HT1080 (cell line): ENCODE results near the genes REP15 and DDX11.

DNA sequence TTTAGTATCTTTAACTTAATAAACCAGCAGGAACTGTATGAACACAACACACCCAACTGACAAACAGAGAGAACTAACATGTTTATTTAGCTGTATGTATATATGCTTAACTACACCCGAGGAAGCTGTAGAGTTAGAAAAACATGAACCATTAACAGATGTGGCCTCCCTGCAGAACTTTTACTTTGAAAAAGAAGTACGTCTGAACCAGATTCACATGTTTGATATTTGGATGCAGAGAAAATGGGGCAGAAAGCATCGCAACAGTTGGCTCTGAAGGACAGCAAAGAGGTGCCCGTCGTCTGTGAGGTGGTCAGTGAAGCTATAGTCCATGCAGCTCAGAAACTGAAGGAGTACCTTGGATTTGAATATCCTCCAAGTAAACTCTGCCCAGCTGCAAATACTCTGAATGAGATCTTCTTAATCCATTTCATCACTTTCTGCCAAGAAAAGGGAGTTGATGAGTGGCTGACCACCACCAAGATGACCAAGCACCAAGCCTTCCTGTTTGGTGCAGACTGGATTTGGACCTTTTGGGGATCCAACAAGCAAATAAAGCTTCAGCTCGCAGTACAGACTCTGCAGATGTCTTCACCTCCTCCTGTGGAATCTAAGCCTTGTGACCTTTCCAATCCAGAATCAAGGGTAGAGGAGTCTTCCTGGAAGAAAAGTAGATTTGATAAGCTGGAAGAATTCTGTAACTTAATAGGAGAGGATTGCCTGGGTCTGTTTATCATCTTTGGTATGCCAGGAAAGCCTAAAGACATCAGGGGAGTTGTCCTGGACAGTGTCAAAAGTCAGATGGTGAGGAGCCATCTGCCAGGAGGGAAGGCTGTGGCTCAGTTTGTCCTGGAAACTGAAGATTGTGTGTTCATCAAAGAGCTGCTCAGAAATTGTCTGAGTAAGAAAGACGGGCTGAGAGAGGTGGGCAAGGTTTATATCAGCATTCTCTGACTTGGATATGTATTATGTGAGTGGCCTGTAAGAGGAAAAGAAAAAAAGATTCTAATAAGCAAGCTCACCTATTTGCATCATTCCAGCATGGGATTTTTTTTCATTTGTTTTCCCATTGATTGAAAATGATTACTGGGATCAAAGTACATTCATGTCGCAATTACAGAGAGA lies at the start of gene REP15:
Gene REP15, plus strand, starts transcription at position 128 of the 1,125 bp plus-strand sequence.
RAMPAGE:
- cytosol, long total RNA = no peak
- long total RNA = no peak
- nucleus, long total RNA = no peak

DNA sequence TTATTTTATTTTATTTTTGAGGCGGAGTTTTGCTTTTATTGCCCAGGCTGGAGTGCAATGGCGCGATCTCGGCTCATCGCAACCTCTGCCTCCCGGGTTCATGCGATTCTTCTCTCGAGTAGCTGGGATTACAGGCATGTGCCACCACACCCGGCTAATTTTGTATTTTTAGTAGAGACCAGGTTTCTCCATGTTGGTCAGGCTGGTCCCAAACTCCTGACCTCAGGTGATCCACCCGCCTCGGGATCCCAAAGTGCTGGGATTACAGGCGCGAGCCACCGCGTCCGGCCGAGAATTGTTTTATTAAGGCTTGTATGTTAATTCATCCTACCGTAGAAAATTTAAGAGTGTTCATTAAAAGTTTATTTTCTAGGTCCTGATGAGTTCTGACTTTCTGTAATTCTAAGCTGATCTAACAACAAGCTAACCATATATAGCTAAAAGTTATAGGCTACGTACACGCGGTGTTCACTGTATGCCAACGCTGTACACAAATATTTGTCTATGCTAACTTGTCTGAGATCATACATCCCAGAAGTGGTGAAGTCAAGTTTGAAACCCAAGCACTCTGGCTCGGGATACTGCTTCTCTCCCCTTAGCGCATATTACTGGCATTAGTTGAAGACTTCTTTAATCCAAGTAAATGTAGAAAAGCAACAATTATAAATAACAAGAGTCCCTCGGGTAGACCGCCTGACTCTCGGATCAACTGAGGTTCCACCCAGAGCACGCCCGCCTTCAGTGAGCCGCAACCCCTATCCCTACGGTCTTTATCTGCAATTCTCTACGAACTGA lies 610 bp upstream of the MRPS35 start:
RAMPAGE:
- cytosol, long total RNA = no peak
- long total RNA = no peak
- nucleus, long total RNA = no peak

GRCh38 chr12:29148031-29148346 lies 1.1 kb upstream of the FAR2 start:
RAMPAGE:
- cytosol, long total RNA = no peak
- long total RNA = no peak
- nucleus, long total RNA = no peak

RAMPAGE:
- cytosol, long total RNA = no peak
- long total RNA = no peak
- nucleus, long total RNA = no peak
Observed at GRCh38 chr12:29159465-29159865, 10.4 kb downstream of the FAR2 start.

DNA sequence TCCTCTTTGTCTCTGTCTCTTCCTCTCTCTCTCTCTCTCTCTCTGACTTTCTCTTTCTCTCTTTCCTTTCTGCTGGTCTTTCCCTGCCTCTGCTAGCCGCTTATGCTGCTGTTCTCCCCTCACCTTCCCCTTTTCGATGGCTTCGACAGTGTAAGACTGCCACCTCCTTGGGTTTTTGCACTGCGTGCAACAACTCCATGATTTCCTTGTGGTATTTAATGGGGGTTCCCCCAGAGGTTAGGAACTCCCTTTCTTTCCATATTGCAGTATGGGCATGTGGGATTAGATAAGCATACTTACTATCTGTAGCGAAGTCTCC lies 21.6 kb downstream of the FAR2 start:
RAMPAGE:
- cytosol, long total RNA = no peak
- long total RNA = no peak
- nucleus, long total RNA = no peak

DNA sequence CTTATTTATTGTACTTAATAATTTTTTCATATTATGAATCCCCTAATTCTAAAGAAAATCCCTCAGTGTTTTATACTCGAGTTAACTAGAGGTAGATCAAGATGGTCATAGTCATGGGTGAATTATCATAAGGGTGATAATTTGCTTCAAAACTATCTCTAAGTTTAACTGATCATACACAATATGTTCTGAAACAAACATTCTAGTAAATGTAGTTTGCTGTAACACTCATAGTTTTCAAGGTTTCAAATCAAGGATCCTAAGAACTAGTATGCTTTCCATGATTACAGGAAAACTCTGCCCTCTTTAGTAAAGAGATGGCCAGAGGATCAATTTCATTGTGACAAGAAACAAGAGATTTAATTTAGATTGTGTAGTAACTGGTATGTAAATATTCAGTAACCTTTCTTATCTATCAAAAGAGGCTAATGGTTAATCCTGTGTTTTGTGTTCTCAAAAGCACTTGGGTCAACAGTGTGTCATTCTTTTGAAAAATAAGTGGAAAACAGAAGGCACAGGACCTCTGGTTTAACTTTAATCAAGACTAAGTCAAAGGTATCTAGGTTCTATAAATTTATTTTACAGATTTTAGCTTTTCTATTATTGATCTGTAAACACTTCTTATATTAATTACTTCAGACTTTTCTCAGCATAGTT lies 56.5 kb upstream of the ERGIC2 start:
RAMPAGE:
- cytosol, long total RNA = no peak
- long total RNA = no peak
- nucleus, long total RNA = no peak

RAMPAGE:
- cytosol, long total RNA = no peak
- long total RNA = no peak
- nucleus, long total RNA = no peak
Observed at GRCh38 chr12:29725772-29726324, 57.9 kb downstream of the TMTC1 start.

DNA sequence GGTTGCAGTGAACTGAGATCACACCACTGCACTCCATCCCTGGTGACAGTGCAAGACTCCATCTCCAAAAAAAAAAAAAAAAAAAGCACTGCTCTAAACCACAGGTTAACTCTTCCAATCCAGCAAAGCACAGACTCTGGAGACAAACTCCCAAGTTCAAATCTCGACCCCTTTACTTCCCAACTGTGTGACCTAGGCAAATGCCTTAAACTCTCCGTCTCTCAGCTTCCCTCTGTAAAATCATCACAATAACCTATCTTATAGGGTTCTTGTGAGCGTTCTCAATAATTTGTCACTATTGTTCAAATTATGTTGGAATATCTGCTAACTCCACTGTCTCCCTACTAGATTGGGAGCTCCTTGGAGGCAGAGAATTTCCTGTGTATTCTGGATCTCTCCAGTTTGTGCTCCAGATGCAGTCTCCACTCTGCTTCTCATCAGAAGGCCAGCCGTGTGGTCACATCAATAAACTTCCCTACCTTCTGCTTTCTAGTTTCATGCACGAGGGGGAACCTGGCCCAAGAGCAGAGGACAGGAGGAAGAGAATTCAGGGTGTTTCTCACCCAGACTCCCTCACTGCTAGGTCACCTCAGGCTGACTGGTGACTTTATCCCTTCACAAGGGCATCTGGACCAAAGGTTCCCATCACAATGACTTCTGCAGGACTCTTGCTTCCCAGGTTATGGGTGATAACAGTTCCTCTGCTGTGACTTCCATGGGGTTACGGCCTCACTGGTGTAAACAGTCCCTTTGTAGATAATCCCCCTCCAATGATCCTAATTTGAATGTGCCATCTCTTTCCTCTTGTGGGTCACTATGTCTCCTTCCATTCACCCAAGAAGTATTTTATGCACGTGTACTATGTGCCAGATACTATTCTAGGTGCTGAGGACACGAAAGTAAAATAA lies 54.6 kb downstream of the TMTC1 start:
RAMPAGE:
- cytosol, long total RNA = no peak
- long total RNA = no peak
- nucleus, long total RNA = no peak

DNA sequence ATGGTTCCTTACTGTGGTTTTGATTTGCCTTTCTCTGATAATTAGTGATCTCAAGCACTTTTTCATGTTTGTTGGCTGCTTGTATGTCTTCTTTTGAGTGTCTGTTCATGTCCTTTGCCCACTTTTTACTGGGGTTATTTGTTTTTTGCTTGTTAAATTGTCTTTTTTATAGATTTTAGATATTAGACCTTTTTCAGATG lies 291.2 kb downstream of the IPO8 start:
RAMPAGE:
- cytosol, long total RNA = no peak
- long total RNA = no peak
- nucleus, long total RNA = no peak

RAMPAGE:
- cytosol, long total RNA = no peak
- long total RNA = no peak
- nucleus, long total RNA = no peak
Observed at GRCh38 chr12:30631531-30632153, 64.0 kb downstream of the IPO8 start.

RAMPAGE:
- cytosol, long total RNA = no peak
- long total RNA = no peak
- nucleus, long total RNA = no peak
Observed at GRCh38 chr12:30728850-30729336, 25.9 kb downstream of the CAPRIN2 start.

RAMPAGE:
- cytosol, long total RNA = no peak
- long total RNA = no peak
- nucleus, long total RNA = no peak
Observed at GRCh38 chr12:30753471-30754105, 1.2 kb downstream of the CAPRIN2 start.

DNA sequence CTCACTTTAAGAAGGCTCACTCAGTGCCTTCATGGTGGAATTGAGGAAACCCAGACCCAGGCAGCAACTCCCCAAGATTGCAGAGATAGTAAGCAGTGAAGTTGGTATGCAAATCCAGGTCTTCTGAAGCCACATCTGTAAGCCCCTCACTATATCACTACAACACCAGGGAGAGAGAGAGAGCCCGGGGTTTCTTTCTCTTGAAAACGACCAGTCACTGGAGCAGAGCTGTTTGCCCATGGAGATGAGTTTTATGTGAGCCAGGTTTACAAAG lies 38.6 kb upstream of the CAPRIN2 start:
RAMPAGE:
- cytosol, long total RNA = no peak
- long total RNA = no peak
- nucleus, long total RNA = no peak

RAMPAGE:
- cytosol, long total RNA = start-site peak on the plus strand at chr12:31073835-31073892, 70 and 54 reads in 2 replicates
- long total RNA = start-site peak on the plus strand at chr12:31073853-31073868, 60 reads
- nucleus, long total RNA = start-site peak on the plus strand at chr12:31073840-31073886, 57 and 90 reads in 2 replicates; start-site peak on the plus strand at chr12:31074207-31074285, 67 and 18 reads in 2 replicates
Observed at GRCh38 chr12:31073448-31074610, at the start of gene DDX11. Gene DDX11, plus strand, starts transcription at chr12:31073860.

GRCh38 chr12:31355410-31355774 lies 29.4 kb upstream of the SINHCAF start:
RAMPAGE:
- cytosol, long total RNA = no peak
- long total RNA = no peak
- nucleus, long total RNA = no peak

DNA sequence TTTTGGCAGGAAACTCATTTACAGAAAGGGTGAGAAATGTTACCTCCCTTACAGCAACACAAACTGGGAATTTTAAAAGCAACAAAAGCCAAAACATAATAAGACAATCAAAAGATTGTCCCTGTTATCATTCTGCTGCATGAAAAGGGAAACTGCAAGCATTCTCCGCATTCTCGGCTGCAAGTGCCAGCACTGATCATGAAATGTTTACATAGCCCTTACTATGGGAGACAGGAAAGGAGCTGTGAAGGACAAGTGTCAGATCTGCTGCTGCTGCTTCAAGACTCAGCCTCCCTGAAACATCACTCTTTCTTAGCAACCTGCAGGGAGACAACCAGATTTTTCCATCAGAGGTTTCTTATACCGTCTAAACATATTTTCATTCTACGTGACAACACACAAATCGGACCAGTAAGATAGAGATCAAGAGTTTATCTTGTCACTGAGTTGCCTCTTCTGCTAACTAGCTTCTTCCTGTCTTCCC lies 20.0 kb downstream of the DENND5B start:
RAMPAGE:
- cytosol, long total RNA = no peak
- long total RNA = no peak
- nucleus, long total RNA = no peak

GRCh38 chr12:31598999-31599590 lies 8.2 kb upstream of the DENND5B start:
RAMPAGE:
- cytosol, long total RNA = no peak
- long total RNA = no peak
- nucleus, long total RNA = no peak

DNA sequence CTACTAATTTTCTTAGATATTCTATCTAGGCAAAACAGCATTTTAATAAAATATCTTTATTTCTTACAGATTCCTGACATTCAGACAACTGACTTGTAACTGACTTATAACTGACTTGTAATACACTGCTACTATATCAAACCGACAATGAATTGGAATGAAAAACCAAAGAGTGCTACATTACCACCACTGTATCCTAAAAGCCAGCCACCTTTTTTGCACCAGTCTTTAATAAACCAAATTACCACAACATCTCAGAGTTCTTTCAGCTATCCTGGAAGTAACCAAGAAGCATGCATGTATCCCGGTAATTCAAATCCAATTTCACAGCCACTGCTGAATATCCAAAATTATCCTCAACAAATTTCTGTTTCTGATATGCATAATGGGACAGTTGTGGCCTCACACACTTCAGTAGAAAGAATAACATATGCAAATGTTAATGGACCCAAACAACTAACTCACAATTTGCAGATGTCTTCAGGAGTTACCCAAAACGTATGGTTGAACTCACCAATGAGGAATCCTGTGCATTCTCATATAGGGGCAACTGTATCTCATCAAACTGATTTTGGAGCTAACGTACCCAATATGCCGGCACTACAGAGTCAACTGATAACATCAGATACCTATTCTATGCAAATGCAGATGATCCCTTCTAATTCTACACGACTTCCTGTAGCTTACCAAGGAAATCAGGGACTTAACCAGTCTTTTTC lies 21.8 kb downstream of the RESF1 start:
RAMPAGE:
- cytosol, long total RNA = no peak
- long total RNA = no peak
- nucleus, long total RNA = no peak

DNA sequence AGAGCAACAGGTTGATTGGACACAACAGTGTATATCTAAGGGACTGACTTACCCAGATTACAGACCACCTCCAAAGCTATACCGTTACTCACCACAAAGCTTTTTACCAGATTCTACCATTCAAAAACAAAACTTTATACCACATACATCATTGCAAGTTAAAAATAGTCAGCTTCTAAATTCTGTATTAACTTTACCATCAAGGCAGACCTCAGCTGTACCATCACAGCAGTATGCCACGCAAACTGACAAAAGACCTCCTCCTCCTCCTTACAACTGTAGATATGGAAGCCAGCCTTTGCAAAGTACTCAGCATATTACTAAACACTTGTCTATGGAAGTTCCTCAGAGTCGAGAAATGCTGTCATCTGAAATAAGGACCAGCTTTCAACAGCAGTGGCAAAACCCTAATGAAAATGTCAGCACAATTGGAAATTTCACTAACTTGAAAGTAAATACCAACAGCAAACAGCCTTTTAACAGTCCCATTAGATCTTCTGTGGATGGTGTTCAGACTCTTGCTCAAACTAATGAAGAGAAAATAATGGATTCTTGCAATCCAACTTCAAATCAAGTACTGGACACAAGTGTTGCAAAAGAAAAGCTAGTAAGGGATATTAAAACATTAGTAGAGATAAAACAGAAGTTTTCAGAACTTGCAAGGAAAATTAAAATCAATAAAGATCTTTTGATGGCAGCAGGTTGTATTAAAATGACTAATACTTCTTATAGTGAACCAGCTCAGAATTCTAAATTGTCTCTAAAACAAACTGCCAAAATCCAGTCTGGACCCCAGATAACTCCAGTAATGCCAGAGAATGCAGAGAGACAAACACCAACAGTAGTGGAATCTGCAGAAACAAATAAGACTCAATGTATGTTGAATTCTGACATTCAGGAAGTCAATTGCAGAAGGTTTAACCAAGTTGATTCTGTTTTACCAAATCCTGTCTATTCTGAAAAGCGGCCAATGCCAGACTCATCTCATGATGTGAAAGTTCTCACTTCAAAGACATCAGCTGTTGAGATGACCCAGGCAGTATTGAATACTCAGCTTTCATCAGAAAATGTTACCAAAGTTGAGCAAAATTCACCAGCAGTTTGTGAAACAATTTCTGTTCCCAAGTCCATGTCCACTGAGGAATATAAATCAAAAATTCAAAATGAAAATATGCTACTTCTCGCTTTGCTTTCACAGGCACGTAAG lies 22.7 kb downstream of the RESF1 start:
RAMPAGE:
- cytosol, long total RNA = no peak
- long total RNA = no peak
- nucleus, long total RNA = no peak

RAMPAGE:
- cytosol, long total RNA = no peak
- long total RNA = no peak
- nucleus, long total RNA = no peak
Observed at GRCh38 chr12:32305599-32306250, 93.6 kb upstream of the FGD4 start.